Myometrial cell (primary cell): ENCODE measurements around a stretch of chr14.

DNA sequence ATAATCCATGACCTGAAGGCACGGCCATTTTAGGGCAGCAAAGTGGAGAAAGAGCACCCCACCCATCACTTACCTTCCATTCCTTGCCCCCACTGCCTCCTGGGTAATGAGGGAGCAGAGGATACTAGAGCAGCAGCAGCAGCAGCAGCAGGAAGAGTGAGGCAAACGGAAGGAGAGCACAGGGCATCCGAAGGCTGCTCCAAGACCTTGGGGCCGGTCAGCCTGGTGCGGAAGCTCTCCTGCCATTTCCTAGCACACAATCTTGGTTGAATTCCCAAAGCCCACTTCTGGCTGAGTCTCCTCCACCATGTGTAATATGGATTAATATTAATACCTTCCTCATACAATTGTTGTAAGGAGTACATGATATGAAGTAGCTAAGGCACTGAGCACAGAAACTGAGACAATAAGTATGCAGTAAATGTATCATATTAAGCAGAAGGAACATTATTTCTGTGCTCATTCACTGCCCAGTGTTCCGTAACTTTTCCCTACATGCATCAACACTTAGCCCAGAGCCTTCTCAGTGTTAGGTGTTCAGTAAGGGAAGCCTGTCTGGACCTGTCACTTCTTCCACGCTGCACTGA, 6.8 kb downstream of the STON2 start:
- RAMPAGE, long total RNA: no peak

- RAMPAGE, long total RNA: no peak
Observed at GRCh38 chr14:81406596-81407283, 6.6 kb upstream of the STON2 start.

DNA sequence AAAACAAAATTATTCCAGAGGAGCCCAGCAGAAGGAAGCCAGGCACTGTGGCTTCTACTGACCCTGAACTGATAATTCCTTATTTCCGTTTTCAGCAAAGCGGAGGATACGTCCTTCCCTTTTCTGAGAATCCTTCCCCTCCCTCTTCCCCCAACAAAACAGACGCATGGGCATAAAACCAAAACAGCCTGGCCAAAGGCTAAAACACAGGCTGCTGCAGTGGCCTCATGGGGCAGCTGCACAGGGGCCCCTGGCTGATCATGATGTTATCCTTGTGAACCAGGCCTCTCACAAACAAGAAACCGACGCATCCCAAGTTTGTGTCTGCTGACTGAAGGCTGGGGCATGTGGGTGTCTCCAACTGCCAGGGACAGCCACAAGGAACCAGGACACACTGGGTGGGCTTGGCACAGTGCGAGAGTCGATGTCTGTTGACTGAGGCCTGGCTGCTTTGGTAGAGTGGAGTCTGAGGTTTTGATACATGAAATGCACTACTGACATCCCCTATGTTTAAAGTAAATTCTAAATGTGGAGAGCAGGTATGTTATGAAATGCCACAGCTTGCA, 23.4 kb upstream of the STON2 start:
- RAMPAGE, long total RNA: no peak

DNA sequence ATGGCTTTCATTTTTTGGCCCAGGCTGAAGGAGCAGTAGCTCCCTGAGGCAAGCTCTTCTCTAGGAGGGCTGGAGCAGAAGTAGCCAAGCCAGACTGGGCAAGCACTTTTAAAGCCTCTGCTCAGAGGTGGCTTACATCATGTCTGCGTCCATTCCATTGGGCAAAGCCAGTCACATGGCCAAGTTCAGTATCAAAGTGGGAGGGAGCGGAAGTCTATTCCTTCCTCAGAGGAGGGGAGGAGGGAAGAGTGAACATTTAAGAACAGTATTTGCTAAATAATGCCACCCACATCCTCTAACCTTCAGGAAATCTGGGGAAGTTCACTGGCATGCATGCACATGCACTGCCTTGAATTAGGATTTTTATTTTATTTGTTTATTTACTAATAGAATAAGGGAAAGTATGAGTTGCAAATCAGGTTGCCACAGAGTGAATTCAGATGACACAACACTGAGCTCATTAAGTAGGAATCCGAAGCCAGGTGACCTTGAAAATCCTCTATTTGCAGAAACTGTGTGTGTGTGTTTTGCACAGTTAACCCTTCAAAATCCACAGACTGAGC, 122.1 kb upstream of the SEL1L start:
- RAMPAGE, long total RNA: no peak

DNA sequence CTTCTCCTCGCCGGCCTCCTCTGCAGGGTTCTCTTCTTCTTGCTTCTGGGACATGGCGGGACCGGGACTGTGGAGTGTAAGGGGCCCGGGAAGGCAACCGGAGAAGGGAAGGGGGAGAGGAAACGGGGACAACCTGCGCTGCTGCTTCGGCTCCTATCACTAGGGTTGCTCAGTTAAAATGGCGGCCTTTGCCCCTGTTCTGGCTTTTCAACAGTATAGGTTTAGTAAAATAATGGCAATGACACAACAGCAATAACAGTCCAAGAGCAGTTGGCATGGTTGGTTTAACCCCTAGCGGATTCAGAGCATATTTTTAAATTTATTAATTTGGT, 1159.3 kb upstream of the SEL1L start:
- RAMPAGE, long total RNA: no peak

DNA sequence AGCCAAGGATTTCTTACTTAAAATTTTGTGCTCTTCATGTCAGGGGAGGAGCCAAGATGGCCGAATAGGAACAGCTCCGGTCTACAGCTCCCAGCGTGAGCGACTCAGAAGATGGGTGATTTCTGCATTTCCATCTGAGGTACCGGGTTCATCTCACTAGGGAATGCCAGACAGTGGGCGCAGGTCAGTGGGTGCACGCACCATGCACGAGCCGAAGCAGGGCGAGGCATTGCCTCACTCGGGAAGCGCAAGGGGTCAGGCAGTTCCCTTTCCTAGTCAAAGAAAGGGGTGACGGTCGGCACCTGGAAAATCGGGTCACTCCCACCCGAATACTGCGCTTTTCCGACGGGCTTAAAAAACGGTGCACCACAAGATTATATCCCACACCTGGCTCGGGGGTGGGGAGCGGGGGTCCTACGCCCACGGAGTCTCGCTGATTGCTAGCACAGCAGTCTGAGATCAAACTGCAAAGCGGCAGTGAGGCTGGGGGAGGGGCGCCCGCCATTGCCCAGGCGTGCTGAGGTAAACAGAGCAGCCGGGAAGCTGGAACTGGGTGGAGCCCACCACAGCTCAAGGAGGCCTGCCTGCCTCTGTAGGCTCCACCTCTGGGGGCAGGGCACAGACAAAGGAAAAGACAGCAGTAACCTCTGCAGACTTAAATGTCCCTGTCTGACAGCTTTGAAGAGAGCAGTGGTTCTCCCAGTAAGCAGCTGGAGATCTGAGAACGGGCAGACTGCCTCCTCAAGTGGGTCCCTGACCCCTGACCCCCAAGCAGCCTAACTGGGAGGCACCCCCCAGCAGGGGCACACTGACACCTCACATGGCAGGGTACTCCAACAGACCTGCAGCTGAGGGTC, 1890.5 kb upstream of the FLRT2 start:
- RAMPAGE, long total RNA: no peak

- RAMPAGE, long total RNA: no peak
Observed at GRCh38 chr14:85552843-85553579, 23.1 kb downstream of the FLRT2 start.

GRCh38 chr14:85885320-85885995, 355.5 kb downstream of the FLRT2 start:
- RAMPAGE, long total RNA: no peak

- RAMPAGE, long total RNA: no peak
Observed at GRCh38 chr14:87531734-87532230, 461.2 kb downstream of the GALC start.

GRCh38 chr14:88270737-88271198, 52.3 kb downstream of the KCNK10 start:
- RAMPAGE, long total RNA: no peak

DNA sequence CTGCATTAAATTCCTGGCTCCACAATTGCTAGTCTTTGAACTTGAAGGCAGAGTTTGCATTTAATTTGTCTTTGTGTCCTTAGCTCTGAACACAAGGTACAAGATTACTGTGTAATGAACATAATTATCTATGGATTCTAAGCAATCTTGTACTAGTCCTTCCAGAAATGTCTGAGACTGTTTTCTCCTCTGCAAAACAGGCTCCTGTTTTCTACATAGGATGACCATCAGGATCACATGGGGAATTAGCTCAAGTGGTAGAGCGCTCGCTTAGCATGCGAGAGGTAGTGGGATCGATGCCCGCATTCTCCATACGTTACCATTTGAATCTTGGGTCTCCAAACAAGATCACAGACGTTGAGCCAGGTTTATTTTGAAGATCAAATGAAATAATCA, 154.4 kb downstream of the TTC8 start:
- RAMPAGE, long total RNA: no peak

GRCh38 chr14:89214041-89214855, 202.8 kb downstream of the FOXN3 start:
- RAMPAGE, long total RNA: no peak

- RAMPAGE, long total RNA: no peak
Observed at GRCh38 chr14:89249227-89249851, 167.7 kb downstream of the FOXN3 start.

DNA sequence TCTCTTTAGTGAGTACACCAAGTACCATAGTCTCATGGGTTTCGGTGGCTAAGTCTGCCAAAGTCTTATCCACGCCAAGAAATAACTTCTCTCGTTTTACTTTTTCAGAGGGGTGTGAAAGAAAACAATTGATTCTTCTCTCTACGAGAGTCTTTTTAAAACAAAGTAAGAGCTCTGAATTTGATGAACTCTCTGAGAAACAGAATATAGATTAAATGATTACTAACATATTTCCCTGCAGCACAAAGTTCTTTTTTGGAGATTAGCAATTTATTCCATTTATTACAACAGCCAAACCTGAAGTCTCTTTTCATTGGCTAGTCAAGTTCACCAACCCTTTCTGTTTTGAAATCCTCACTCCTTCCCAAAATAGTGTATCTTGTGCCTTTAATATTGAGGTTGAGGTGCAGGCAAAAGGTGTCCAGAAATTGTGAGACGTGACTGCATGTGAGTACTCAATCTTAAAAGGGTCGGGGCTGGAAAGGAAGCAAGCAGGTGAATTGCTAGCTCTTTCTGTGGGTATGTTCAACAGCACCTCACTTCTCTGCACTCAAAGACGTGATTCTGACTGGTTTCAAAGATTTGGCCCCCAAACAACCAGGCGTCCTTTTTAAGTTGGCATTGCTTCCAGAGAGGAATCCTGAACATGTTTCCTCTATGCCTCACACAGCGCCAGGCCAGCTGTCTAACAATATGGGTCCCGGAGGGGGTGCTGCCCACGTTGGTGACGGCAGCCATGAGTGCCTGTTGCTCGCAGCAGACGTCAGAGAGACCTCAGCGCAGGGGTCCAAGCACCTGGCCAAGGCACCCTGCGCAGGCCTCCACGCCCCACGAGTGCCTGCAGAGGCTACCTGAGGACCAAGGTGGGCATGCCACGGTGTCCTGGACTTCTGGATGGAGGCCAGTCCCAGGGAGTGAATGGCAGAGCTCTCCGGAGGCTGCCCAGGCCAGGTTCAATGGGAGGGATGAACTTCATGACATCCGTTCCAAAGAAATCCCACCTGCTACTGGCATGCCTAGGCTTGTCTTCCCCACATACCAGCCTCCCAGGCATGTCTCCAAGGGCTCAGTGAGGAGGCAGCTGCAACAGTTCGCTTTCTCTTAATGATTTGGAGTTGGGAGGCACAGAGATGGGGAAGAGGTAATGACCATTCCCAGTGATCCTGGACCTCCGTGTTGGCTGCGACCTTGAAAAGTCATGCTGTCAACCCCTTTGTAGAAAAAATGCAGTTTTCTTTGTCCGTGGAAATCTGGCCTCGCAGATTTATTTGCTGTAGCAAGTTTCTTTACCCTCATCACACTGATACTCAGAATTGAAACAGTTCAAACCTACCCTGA, 11.4 kb upstream of the FOXN3 start:
- RAMPAGE, long total RNA: no peak

DNA sequence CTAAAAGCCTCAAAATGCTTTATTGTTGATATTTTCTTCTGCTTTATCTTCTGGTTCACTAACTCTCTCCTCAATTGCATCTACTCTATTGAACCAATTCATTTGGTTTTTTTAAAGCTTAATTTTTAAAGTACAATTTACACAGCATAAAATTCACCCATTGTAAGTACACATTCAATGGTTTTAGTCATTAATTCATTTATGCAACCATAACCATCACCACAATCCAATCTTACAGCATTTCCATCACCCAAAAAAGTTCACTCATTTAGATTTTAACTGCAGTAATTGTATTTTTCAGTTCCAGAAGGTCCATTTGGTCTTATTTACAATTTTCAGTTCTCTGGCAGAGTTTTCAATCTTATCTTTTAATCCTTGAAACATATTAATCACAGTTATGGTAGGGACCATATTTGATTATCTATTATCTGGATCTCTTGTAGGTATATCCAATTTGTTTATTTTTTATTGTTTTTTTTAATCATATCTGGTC, 182.1 kb upstream of the FOXN3 start:
- RAMPAGE, long total RNA: no peak

DNA sequence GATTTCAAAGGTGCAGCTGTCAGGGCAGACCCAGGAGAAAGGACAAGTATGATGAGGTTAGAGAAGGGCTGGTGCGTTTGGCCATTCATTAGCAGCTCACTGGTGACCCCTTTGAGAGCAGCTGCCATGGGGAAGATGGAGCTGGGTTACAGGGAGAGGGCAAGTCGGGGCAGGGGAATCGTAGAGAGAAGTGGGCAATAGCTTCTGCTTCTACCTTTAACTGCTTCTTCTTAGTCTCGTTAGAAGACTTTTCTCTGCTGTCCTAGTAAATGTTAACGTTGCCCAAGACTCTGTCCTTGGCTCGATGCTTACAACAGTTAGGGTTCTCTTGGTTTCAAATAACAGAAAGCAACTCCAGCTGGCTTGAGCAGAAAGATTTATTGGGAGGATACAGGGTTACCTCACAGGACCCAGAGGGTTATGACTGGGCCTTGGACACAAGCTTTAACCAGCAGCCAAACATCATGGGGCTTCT, 161.6 kb downstream of the EFCAB11 start:
- RAMPAGE, long total RNA: no peak

DNA sequence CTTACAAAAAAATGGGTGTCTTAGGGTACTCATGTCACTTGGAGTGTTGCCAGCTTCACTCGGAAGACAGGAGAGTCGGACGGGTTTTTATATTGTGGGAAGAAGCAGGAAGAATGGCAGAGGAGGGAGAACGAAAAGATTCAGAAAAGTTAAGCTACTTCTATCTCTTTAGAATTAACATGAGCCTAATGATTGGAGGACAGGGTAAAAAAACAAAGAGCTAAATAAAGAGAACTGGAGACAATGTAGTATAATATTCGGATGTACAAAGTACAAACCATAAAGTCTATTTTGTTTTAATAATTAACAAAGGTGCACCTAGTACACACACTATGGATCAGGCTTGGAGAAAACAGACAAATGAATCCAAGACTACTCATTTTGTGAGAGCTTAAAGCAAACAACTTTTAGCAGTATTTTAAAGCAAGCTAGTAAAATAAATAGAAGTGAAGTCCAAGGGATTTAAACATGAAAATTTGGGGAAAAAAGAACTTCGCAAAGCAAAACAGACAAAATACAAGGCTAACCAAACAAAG, 43.8 kb downstream of the EFCAB11 start:
- RAMPAGE, long total RNA: no peak

DNA sequence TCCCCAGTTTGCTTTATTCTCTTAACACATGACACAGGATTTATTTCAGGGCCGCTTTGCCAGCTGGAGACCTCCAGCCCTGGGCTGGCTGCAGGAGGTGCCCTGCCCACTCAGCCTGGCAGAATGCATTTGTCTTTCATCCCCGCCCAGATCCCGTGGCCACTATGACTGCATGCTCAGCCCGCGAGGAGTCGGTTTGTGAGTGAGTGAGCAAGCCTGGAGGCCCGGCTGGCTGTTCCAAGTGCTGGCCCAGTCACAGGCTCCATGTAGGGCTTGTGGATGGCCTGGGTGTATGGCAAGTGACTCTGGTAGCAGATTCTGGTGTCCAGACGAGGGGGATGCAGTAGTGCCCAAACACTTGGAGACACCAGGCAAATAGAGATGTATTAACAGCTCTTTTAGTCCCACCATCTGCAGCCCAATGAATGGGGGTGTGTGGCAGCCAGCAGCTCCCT, 2.1 kb downstream of the TDP1 start:
- RAMPAGE, long total RNA: no peak

GRCh38 chr14:90060133-90060919, 1.5 kb upstream of the KCNK13 start:
- RAMPAGE, long total RNA: no peak

DNA sequence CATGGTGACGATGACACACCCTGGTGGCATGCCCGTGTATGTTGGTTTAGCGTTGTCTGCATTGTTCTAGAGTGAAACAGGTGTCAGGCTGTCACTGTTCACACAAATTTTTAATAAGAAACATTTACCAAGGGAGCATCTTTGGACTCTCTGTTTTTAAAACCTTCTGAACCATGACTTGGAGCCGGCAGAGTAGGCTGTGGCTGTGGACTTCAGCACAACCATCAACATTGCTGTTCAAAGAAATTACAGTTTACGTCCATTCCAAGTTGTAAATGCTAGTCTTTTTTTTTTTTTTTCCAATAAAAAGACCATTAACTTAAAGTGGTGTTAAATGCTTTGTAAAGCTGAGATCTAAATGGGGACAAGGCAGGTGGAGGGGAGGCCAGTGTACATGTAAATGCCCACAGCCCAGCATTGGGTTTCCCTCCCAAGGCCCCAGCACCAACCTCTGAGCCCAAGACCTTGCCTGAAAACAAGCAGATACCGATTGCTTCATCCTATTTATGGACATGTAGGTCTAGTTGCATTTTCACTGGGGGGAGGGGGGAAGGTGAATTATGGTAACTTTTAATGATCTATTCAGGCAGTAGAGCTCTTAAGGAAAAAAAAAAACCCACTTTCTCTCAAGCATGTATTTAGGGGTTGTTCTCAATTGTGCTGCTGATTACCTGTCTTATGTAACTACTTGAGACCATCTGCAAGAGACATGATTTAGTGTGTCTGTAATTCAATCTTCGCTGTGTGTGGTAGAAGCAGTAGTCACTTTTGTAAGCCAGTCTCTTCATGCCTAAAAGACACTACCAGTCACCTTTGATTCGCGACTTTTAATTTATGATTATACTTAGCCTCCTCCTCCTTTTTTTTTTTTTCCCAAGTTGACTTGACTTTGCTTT, 8.7 kb downstream of the CALM1 start:
- RAMPAGE, long total RNA: no peak